Colon Carcinoma Metastatic in the Lung (tissue), 2 donors: ENCODE measurements around the genes IL17RD and ACOX2.

GRCh38 chr3:57164740-57165757, at the start of gene IL17RD:
TSS of gene IL17RD (minus strand) at chr3:57165353.
- PRO-cap, 2 experiments: peak in 2 of 2 experiments; most common minus-strand start chr3:57165318 (in 1)

DNA sequence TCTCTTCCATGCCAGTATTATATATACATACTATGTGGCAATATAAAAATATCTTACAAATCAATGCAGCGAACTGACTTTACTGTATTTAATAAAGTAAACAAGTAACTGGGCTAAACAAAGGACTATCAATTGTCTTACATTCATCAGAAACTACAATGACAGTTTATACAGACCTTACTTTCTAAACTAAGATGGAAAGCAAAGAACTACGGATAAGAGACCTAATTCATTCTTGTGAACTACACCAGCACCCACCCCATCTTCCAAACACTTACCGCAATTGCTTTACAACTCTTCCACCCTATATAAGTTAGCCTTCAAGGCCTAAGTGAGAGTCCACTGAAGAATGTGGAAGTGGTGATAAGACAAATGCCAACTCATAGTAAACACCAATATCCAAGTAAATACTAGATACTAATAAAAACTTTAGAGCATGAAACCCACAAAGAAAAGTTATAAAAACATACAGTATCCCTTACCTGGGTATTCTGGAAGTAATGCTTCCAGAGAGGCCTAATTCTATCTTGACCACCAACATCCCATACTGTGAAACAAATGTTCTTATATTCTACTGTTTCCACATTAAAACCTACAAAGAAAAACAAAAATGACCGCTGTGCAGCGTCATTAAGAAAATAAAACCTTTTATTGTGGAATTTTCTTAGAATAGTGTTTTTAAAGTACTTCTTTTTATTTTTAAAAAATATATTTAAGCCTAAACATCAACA, 13.6 kb downstream of the ARF4 start:
- PRO-cap, 2 experiments: no peak in any of the 2 experiments

- PRO-cap, 2 experiments: peak in 1 of 2 experiments; most common plus-strand start chr3:57596701 (in 1); most common minus-strand start chr3:57596596 (in 1)
Observed at GRCh38 chr3:57596441-57596754, 746 bp downstream of the ARF4 start.

DNA sequence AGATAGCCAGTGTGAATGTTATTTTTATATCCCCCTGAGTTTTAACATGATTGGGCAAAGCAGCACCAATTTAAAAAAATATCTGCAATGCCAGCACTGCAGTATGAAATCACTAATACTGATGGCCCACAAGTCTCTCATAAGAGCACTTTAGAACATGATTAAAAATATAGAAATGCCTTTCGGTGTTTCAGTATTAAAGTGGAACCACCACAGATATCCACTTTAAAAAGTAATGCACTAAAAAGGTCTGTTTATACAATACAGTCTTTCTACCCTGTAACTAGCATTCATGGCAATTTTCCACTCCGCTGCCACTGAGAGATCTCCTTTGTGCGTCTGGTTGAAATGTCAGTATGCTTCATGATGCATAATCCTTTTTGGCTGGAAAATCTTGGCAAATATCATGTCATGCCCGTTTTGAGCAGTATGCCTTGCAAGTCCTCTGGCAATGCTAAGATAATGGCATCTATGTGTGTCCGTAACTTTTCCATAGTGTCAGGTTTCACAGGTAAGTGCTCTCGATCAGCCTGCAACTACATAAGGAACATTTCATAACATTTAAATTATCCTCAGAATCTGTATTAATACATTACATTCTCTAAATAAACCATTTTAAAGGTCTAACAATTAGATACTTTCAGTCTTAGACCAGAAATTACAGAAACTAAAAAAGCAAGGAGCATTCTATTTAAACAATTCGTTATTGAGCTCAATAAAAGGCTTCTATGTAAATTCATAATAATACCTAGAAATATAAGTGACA, 30.8 kb upstream of the ARF4 start:
- PRO-cap, 2 experiments: no peak in any of the 2 experiments

DNA sequence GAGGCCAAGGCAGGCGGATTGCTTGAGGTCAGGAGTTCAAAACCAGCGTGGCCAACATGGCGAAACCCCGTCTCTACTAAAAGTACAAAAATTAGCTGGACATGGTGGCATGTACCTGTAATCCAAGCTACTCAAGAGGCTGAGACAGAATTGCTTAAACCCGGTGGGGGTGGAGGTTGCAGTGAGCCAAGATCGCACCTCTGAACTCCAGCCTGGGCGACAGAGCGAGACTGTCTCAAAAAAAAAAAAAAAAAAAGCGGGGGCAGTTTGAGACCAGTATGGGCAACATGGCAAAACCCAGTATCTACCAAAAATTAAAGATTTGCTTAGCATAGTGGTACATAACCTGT, 103.0 kb downstream of the SLMAP start:
- PRO-cap, 2 experiments: no peak in any of the 2 experiments

DNA sequence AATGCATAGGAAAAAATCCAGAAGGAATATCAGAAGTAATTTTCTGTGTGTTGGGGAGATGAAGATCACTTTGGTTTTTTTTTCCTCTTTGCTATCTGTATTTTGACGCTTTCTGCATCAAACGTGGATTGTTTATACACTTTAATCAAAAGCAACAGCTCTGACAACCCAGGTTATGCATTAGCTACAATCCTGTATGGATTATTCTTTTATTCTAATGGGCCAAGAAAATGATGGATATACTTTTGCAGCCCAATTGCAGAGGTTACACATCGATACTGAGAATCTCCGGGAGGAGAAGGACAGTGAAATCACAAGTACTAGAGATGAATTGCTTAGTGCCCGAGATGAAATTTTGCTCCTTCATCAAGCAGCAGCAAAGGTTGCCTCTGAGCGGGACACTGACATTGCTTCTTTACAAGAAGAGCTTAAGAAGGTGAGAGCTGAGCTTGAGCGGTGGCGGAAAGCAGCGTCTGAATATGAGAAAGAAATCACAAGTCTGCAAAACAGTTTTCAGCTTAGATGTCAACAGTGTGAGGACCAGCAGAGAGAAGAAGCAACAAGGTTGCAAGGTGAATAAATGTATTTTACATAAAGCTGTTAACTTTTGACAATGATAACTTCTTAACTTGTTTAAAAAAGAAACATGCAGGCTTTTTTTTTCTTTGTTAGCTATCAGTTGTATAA, 95.9 kb upstream of the FLNB start:
- PRO-cap, 2 experiments: no peak in any of the 2 experiments

GRCh38 chr3:57951495-57952185, 56.6 kb upstream of the FLNB start:
- PRO-cap, 2 experiments: peak in 1 of 2 experiments; most common minus-strand start chr3:57951553 (in 1)

GRCh38 chr3:57959644-57960639, 48.3 kb upstream of the FLNB start:
- PRO-cap, 2 experiments: peak in 2 of 2 experiments; most common plus-strand start chr3:57960158 (in 1); most common minus-strand start chr3:57959930 (in 1)

DNA sequence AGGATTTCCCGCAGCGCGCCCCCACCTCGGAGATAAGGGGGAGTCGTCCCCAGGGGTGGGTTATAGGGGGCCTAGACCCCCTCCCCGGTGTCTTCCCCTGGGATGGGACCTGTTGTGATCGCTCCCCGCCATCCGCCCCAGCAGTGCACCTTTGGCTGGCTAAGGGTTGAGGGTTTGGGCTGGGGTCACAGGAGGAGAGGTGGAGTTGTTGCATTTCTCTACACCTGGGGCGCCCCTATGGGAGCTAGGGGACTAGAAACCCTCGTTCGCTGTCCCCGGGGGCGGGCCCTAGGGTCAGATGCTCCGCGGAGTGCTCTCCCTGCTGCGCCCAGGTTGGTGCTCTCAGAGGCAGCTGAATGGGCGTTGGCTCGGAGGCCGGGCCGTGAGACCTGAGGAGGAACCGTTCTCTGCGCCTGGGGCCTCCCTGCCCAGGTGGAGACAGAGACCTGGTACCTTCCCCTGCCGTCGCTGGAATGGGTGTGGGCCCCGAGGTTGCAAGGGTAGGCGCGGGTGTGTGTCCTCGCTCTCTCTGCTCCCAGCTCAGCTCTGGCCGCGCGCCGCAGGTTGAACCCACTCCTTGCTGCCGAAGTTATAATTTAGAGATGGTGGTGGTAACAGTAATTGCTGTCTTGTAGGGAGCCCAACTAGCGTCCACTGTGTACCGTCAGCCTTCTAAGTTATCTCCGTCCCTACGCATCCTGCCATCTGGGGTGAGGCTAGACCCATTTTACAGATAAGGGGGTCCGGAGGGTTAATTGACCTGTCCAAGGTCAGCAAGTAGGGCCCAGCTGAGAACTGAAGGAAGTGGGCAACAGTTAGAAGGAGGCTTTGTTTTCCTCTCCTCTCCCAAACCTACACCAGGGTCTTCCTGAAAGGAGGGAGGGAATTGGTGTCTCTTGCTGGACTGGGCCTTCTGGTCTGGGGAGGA, 974 bp downstream of the FLNB start:
- PRO-cap, 2 experiments: peak in 1 of 2 experiments; most common minus-strand start position 475 of the sequence (in 1)

DNA sequence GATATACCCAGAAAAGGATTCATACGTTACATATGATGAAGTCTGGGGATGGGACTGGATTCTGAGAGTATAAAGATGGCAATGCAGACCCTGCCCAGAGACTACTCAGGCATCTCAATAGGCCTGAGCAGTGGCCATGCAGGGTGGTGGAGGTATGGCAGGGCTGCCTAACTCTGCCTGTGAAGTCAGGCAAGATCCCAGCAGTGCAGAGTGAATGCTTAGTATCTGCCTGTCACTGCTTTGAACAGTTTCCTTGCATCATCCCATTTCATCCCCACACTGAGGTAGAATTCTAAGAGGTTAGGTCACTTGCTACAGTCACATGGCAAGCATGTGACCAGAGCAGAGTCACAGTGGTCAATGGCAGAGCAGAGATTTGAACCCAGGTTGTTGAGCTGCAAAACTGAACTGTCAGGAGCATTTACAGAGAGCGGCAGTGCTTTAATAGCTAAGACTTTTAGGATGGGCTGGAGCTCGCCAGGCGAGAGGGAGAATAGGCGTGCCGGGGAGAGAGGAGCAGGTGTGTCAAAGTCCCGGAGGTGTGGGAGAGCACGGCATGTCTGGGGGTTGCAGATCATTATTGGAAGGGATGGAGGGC, 4.1 kb downstream of the ABHD6 start:
- PRO-cap, 2 experiments: no peak in any of the 2 experiments

- PRO-cap, 2 experiments: no peak in any of the 2 experiments
Observed at GRCh38 chr3:58360722-58361018, 28.0 kb downstream of the PXK start.

- PRO-cap, 2 experiments: no peak in any of the 2 experiments
Observed at GRCh38 chr3:58420159-58420955, 13.3 kb downstream of the PDHB start.

GRCh38 chr3:58537025-58537703, at the start of gene ACOX2:
TSS of gene ACOX2 (minus strand) at chr3:58537190.
- PRO-cap, 2 experiments: peak in 2 of 2 experiments; most common minus-strand start chr3:58537190 (in 1)

DNA sequence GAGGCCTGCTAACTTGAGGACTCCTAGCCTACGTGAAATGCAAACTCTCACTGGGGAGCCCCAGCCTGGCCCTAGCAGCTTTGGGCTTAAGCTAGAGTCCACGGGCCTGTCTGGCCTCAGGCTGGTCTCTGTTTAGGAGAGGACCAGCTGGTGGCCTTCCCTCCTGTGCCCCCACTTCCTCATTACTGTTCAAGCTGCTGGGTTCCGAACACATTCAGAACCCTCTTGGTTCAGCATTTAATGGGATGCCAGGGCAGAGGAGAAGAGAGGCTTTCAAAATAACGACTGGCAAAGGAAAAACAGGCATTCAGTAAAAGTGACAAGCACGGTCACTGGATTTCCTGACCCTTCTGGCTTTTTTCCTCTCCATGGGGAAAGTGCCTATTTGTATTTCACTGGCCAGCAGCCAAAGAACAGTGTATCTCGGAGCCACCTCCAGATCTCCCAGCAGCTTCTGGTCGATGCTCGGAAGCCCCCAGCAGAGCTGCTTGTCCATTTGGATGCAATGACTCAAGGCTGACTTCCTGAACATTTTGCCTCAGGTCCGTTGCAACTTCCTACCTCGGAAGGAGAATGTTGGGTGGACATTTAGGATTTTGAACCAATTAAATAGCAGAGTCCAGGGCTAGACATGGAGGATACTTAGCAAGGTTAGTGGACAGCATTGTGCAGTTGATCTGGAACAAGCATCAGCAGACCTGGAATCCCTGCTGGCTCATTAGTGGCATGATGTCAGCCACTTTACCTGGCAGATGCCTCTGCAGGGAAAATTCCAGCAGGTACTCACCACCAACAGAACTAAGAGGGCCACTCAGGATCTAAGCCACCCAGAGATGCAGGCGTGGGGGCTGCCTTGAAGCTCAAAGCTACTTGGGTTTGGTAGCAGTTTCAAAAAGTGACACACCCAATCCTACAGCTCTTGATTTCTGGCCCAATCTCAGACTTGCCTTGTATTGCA, 1.2 kb downstream of the FAM107A start:
- PRO-cap, 2 experiments: no peak in any of the 2 experiments

DNA sequence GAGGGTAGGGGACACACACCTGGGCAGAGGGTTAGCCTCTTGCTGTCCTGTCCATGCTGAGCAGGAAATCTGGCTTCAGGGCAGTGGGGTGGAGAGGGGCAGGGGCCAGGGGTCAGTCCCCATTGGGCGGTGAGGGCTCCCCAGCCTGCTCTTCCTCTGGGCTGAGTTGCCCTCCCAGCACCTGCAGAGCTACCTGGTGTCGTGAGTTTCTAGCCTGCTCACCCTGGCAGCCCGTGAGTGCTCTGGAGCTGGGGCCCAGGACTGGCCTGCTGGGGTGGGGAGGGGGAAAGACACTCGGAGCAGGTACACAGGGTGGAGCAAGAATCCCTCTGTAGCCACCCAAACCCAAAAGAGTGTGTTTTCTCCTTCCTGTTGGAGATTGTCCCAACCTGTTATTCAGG, 9.1 kb downstream of the FAM3D start:
- PRO-cap, 2 experiments: no peak in any of the 2 experiments

- PRO-cap, 2 experiments: peak in 2 of 2 experiments; most common plus-strand start chr3:58670079 (in 2); most common minus-strand start chr3:58669932 (in 1)
Observed at GRCh38 chr3:58669709-58670306, 3.2 kb upstream of the FAM3D start.

- PRO-cap, 2 experiments: no peak in any of the 2 experiments
Observed at GRCh38 chr3:58785106-58785422, 118.5 kb upstream of the FAM3D start.

DNA sequence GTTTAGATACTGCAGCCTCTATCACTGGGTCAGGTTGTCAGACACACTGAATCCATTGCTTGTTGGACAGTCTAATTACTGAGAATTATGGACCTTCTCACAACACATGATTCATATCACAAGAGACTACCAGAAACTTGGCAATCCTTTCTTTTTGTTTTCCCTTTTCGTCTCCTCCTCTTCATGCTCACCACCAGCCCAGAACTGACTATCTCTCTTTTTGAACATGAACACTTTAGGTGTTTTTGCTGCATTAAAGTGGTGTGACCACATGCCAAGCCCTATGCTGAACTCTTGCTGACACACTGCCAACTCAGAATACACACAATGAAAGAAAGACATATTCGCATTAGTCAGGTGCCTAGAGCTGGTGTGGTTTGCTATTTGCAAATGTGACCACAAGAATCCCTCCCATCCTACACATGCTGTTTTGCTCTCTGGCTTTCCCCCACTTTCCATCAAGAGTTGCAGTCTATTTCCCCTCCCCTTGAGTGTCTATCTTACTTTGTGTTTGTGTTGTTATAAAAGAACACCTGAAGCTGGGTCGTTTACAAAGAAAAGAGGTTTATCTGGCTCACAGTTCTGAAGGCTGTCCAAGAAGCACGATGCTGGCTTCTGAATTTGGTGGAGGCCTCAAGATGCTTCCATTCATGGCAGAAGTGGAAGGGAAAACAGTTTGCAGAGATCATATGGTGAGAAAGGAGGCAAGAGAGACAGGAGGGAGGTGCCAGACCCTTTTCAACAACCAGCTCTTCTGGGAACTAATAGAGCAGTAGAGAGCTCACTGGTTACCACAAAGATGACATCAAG, 967.9 kb upstream of the CFAP20DC start:
- PRO-cap, 2 experiments: no peak in any of the 2 experiments

GRCh38 chr3:60081689-60082131, 1031.9 kb upstream of the CFAP20DC start:
- PRO-cap, 2 experiments: no peak in any of the 2 experiments

DNA sequence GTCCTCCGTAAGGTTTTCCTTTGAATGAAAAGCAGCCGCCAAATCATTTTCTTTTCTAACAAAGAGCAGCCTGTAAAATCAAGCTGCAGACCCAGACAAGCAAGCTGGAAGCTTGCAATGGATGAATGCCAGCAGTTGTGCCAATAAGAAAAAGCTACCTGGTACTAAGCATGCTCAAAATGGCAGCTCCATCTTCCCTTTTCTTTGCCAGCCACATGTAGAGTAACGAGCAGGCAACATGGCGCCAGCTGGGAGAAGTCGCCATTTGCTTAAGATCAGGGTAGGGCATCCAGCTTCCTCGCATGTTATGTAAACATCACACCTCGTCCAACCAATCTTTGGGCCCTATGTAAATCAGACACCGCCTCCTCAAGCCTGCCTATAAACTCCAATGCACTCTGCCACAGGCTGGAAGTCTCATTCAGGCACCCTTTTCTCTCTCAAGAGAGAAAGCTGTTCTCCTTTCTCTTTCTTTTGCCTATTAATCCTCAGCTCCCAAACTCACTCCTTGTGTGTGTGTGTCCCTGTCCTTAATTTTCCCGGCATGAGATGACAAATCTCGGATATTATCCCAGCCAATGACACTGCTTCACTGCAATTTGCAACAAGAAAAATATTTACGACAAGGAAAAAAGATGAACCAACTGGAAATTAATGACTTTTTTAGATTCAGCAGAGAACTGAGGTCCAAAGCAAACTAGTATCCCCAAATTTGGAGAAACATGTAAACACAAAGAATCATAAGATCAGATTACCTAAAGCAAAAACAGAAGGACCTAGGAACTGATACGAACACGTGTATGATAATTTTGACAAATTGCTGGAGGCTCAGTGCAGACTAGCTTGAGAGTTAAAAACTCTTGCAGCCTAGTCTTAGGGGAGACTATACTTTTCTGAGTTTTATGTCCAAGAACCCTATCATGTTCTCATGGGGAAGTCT, 973.7 kb downstream of the FHIT start:
- PRO-cap, 2 experiments: no peak in any of the 2 experiments